Fibroblast of the aortic adventitia (primary cell): Measurements from ENCODE around the gene KDM4A.

DNA sequence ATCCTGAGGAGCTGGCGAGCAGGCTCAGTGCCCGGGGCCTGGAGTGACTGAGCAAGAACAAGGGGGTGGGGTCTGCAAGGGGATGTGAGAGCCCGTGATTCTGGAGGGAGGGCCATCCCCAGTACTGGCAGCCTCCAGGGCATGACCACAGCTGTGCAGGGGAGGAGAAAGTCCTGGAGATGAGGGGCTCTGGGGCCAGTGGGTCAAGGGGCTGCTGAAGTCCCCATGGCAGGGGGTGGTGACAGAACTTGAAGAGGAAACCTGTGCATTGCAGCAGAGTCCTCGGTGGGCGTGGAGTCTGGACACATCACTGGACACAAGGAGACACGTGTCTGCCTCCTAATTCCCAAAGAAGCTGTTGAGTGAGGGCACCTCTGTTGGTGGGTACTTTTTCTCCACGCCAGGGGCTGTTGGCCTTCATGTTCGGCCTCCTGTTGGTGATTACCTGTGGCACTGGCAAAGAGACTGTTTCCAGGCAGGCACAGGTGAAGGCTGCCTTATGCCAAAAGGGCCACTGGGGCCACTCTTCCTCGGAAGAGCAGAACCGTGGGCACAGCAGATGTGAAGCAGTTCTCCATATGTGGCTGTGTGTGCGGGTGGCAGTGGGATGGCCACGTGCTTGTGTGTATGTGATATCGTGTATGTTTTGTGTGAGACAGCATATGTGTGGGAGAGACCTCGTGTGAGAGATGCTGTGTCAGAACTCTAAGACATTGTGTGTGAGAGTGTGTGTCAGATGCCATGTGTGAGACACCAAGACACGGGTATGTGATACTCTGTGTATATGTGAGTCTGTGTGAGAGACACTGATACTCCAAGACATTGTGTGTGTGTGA, 53.6 kb upstream of the KDM4A start:
- CAGE, long polyA plus RNA, result no peak

DNA sequence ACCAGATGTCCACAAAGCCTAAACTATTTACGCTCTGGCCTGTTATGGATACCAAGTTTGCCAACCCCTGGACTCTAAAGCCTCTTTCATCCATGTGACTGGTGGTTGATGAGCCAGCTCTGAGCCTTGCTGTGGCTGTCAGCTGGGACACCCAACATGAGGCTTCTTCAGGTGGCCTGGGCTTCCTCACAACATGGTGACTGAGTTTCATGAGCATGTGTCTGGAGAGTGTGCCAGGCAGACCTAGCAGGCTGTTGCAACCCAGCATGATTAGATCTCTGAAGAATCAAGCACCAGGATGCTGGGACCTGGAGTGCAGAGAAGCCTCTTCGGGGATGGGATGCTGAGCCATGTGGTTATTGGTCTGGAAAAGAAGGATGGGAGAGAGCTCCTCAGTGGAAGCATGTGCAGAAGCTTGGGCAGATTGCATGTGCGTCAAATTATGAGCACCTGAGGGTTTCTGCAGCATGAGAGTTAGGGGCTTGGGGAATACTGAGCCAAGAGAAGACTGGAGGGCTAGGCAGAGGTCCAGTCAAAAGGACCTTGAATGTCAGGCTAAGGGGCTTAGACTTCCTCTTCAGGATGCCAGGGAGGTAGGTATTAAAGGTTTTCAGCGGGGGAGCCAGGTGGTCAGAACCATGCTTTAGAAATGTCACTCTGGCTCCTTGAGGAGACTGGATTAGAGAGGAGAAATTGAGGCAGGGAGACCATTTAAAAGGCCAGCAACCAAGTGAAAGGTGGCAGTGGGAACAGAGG, 38.8 kb upstream of the KDM4A start:
- CAGE, long polyA plus RNA, result no peak

GRCh38 chr1:43650053-43650906, at the start of gene KDM4A:
TSS of gene KDM4A (plus strand) at chr1:43650149.
- CAGE, long polyA plus RNA, result no peak

DNA sequence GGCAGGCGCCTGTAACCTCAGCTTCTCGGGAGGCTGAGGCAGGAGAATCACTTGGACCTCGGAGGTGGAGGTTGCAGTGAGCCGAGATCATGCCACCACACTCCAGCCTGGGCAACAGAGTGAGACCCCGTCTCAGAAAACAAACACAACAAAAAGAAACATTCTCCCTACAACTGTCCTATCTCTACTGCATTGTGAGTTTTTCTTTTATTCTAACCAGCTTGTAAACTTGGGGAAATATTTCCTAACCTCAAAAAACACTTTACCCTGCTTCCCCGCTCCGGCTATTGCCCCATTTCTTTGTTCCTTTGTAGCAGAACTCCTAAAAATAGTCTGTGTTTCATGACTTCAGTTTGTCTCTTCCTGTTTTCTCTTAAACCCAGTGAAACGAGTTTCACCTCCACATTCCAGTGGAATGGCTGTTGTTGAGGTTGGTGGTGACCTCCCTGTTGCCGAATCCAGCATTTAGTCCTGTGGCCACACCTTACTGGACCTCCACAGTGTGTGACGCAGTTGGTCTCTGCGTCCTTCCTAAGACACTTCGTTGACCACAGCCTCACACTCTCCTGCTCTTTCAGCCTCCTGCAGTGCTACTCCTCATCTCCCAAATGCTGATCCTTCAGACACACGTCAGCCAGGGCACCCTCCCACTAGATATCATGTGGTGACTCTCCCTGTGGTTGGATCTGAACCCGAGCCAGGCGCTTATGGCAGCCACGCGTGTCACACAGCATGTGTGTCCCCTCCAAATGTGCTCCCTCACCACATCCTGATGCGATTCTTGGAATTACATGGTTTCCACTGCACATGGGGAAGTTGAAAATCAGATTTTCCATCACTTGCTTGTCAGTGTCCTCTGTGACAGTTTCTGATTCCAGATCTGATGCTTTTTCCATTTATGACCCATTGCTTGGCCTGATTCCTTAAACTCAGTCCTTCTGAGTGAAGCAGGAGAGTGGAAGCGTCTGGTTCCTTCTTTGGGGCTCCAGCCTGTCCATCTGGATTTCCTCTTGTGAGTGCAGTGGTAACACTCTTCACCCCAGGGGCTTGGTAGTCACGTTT, 99.2 kb upstream of the ARTN start:
- CAGE, long polyA plus RNA, result no peak

DNA sequence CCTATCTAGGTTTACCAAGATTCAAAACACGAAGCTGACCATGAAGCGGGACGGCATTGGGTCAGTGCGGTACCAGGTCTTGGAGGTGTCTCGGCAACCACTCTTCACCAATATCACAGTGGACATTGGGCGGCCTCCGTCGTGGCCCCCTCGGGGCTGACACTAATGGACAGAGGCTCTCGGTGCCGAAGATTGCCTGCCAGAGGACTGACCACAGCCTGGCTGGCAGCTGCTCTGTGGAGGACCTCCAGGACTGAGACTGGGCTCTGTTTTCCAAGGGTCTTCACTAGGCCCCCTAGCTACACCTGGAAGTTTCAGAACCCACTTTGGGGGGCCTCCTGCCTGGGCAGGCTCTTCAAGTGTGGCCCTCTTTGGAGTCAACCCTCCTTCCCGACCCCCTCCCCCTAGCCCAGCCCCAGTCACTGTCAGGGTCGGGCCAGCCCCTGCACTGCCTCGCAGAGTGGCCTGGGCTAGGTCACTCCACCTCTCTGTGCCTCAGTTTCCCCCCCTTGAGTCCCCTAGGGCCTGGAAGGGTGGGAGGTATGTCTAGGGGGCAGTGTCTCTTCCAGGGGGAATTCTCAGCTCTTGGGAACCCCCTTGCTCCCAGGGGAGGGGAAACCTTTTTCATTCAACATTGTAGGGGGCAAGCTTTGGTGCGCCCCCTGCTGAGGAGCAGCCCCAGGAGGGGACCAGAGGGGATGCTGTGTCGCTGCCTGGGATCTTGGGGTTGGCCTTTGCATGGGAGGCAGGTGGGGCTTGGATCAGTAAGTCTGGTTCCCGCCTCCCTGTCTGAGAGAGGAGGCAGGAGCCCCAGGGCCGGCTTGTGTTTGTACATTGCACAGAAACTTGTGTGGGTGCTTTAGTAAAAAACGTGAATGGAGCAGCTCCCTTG, 864 bp upstream of the CCDC24 start:
- CAGE, long polyA plus RNA, result no peak

- CAGE, long polyA plus RNA, result no peak
Measured at GRCh38 chr1:43997140-43997956, 5.9 kb downstream of the CCDC24 start.

DNA sequence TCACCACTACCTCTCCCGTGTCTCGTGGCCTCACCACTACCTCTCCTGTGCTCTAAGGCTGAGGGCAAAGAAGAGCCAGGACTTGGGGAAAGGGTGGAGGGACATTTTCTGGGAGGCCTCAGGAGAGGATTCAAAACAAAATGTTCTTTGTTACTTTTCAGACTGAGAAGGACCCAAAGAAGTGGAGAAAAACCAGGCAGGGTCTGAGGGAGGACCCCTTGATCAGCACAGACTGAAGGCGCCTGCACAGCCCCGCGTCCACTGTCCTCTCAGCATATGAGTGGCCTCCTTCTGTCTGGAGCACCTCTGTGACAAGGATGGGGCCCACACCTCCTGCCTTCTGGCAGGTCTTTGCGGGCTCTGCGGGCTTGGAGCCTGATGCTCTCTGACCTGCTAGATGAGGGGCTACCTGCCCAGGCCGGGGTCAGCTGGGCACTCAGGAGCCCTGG, 7.5 kb downstream of the SLC6A9 start:
- CAGE, long polyA plus RNA, result no peak

DNA sequence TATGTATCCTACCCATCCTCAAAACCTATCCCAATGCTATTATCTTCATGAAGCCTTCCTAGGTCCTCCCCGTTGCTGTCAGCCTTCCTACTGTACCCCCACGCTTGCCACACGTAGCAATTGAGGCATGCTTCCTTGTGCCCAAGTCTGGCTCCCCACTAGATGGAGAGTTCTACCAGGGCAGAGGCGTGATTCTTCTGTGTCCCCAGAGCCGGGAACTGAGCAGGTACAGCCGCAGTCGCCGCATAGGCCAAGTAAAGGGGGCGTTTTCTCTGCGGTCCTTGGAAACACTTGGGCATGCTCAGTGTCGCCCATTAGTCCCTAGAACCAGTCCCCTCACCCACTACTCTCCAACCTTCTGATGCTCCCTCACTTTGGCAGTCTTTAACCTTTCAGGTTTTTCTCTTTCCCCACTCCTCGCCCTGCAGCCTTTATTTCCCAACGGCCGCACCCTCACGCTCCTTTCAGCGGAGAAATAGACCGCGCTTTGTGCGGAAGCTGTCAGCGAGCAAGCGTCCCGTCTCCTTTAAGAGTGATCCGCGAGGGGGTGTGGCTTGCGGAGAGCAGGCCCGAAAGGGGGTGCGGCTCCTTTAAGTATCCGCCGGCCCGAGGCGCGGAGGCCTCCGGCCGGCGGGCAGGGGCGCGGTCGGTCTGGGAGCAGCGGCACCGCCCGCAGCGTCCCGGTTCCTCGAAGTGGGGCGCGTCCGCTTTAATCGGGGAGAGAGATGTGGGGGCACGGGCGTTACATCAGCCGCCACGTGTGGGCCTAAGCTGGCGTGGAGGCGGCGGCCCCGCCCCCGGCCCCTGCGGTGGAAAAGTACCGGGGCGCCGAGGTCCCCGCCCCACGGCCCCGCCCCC, 1.5 kb downstream of the SLC6A9 start:
- CAGE, long polyA plus RNA, result no peak

DNA sequence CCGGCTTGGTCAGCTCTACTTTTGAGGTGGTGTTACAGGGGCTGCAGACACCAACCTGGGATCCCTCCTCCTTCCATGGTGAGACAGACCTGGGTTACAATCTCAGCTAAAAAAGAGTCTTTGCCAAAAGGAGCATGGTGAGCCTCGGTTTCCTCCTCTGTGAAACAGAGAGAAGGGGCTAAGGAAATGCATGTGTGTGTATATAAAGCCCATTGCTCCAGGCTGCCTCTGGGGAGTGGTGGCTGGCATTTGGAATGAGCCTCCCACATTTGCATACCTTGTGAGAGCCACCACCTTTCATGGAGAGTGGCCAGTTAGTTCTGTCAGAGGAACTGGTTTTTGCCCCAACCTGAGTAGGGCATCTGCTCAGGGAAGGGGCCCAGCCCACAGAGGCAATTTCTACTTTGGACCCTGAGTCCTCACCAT, 772 bp upstream of the SLC6A9 start:
- CAGE, long polyA plus RNA, result no peak

DNA sequence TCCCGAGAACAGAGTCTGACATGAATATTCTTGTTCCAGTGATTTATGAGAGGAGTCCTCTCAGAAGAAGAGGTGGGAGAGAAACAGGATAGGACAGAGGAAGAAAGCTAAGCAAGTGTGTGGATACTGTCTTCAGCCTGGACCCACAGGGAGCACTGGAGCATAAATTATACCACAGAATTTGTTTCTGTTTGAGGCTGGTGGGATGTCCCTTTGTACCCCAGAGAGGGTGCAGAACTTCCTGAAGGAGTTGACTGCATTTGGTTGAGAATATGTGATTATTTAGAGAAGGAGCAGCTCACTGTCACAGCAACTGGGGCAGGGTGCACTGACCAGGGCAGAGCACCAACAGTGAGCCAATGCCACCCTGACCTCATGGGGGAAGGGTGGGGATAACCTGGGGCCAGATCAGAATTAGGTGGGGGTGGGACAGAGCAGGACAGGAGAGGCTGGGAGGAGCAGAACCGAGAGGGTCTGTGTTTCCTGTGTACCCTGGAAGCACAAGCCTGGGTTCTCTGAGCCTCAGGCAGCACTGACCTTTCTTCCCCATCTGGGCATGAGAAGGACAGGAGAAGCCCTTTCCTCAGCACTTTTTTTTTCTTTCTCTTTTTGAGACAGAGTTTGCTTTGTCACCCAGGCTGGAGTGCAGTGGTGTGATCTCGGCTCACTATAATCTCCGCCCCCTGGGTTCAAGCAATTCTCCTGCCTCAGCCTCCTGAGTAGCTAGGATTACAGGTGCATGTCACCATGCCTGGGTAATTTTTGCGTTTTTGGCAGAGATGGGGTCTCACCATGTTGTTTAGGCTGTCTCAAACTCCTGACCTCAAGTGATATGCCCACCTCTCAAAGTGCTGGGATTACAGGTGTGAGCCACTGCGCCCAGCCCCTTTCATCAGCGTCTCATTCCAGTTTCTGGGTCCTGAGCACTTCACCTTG, 36.4 kb upstream of the SLC6A9 start:
- CAGE, long polyA plus RNA, result no peak

DNA sequence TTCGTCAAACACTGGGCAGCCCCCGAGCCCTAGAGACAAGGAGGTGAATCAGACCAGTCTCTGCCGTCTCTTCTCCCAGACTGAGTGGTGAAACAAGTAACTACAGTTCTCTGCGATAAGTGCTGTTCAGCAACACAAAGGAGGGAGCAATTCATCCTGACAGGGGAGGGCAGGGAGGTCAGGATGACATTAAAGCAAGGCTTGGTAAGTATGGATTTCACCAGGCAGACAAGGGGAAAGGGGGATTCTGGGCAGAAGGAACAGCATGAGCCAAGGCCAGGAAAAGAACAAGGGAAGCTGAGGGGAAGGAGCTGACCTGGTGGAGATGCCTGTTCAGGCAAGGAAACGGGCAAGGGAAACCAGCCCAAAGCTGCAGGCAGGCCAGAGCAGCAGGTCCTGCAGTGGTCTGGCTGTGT, 13.5 kb upstream of the ERI3 start:
- CAGE, long polyA plus RNA, result no peak

DNA sequence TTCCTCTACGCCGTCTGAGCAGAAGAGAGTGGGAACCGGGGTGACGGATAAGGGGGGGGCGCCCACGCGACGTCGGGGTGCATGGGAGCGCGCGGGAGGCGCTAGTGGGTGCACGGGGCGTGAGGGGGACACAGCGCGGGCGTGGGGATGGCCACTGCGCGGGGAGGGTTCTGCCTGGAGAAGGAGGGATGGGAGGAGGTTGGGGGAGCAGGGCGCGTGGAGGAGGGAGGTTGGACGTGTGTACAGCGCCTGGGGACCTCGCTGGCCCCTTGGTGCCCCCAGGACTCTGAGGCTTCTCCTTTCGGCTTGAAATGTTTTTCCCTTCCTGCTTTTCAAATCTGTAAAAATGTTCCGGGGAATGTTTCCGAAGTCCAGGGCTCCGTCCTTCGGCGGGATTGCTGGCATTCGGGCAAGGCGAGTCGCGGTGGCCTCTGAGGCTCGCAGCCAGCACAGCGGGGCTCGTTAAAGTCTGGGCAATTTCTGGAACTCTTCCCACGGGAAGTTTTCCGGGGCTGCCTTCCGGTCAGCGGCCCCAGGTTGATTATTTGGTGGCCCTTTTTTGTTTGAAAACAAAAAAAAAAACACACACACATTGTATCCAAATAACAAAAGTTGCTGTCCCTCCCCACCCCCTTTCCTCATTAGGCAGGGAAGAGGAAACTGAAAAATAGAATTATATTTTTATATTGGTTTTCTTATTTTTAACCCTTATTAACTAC, 13.2 kb downstream of the RNF220 start:
- CAGE, long polyA plus RNA, result no peak

DNA sequence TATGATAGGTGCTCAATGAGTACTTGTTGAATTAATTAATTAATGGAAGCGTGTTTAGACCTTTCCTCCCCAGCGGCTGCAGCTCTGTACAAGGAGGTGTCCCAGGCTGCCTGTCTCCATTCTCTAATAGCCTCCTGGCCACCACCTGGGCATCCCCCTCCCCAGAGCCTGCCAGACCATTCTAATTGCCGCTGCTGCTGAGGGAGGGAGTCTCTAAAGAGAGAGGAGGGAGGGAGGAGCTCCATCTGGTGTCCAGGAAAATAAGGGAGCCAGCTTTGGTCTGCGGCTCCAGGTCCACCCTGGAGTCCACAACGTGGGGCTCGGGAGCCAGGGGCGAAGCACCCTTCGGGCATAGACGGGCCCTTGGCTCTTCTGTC, 95.5 kb downstream of the RNF220 start:
- CAGE, long polyA plus RNA, result no peak

- CAGE, long polyA plus RNA, result no peak
Measured at GRCh38 chr1:44507203-44508165, 102.4 kb downstream of the RNF220 start.

DNA sequence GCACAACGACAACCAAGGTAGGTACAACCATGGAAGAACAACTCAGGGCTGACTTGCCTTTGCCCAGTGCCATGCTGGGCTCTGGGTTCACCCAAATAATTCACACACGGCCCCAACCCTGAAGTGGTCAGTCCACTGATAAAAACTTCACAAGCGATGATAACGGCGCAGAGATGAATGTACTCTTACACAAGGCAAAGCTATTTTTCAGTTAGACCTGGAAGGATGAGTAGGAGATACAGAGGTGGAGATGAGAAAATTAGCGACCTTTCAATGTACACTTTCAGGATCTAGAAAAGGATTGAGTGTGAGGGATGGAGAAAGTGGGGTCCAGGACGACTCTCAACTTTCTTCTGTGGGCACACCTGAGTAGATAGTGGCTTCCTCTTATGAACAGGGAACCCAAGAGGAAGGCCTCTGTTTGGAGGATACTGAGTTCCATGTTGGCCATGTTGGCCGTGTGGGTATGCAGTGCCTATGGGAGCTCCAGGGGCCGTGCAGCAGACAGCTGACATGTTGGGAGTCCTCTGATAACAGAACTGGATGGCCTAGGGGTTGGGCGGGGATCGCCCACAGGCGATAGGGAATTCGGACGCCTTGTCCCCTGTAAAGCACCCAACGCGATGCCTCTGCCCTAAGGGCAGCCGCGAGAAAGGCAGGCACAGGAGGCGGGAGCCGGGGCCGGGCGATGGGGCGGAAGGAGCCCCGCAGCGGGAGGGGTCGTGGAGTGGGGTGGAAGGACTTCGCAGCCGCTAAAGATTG, 43.0 kb downstream of the TMEM53 start:
- CAGE, long polyA plus RNA, result no peak

DNA sequence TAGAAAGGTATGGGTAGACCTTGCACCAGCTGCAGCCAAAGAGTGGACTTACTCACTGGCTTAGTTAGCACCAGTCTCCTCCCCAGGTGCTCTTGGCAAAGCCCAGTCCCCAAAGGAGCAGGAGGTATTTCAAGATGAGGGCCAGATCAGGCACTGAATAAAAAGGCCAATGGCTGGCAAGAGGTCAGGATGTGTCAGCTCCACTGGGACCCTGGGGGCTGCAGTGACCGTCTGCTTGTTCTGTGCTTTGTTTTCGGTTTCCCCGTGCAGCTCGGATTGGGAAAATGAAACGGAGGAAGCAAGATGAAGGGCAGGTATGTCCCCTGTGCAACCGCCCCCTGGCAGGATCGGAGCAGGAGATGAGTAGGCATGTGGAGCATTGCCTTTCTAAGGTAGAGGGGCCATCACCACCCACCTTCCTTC, 39.0 kb downstream of the TMEM53 start:
- CAGE, long polyA plus RNA, result no peak

DNA sequence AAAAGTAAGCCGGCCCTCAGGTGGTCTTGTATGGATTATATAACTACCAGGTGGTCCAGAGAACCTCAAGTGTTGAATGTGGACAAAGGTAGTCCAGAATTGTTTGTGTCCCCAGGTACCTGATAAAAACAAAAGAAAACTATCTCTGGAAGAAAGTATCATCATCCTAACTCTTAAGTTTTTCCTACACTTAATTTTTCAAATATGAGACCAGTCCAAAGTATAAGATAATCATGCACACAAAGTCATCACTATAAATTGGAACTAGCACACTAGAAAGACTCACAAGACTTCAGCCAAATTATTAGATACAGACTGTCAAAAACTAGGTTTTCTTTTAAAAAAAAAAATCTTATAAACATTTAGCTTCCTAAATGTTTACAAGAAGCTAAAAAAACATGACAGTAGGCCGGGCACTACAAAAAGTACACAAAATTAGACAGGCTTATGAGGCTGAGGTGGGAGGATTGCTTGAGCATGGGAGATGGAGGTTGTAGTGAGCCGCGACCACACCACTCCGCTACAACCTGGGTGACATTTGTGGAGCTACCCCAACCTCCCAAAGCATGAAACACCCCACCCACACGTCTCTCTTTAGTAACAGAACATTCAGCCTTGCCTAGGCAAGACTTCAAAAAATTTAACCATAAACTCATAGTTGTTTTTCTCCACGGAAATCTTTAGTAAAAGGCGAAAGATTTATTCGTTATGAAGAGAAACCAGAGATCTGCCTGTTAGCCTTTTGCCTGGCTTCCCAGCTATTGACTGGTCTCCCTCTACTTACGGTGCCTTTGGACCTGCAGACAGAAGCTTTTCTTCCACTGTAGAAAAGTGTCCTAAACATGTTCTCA, 18.2 kb upstream of the KIF2C start:
- CAGE, long polyA plus RNA, result no peak

- CAGE, long polyA plus RNA, result no peak
Measured at GRCh38 chr1:44808944-44810101, 1.0 kb downstream of the BTBD19 start.

DNA sequence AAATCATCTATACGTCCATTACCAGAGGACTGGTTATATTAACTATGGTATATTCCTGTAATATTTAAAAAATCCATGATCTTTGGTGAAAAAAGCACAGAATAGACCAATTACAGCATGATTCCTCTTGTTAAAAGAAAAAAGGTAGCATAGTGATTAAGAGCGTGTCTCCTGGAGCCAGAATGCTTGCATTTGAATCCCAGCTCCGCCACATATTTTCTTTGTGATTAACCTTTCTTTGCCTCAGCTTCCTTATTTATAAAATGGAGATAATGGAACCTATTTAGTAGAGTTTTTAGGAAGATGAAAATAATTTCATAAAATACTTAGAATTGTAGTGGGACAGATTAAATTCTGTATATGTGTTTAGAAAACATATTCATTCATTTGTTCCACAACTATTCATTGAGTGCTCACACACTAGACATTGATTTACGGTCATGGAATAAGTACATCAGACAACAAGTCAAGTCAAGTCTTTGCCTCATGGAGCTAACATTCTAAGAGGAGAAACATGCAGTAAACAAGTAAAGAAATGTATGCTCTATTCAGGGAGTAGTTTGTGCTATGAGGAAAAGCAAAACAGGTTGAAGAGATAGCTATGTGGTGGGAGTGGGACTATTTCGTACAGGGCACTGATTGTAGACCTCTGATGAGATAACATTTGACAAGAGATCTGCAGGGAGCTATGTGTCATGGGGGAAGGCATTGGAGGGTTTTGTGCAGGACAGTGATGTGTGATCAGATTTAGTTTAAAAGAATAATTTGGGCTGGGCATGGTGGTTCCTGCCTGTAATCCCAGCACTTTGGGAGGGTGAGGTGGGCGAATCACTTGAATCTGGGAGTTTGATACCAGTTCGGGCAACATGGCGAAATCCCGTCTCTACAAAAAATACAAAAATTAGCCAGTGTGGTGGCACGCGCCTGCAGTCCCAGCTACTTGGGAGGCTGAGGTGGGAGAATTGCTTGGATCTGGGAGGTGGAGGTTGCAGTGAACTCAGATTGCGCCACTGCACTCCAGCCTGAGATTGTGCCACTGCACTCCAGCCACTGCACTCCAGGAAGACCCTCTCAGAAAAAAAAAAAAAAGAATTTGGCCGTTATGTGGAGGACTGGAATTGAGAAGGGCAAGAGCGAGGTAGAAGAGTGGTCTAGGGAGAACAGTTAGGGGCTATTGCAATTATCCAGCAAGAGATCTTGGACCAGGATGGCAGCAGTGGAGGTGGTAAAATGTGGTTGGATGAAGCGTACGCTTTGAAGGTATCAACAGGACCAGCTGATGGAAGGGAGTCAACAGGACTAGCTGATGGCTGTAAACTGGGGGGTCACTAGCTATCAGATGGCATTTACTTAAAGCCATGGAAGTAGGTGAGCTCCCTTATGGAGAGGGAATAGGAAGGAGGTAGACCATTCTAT, 9.2 kb downstream of the BTBD19 start:
- CAGE, long polyA plus RNA, result no peak

- CAGE, long polyA plus RNA, result no peak
Measured at GRCh38 chr1:45321358-45322182, 5.1 kb upstream of the HPDL start.